Right ventricle myocardium (tissue), 1 donor: ENCODE measurements around the genes VSTM2A and ZNF716.

- PRO-cap, 2 experiments, result no peak in any of the 2 experiments
Measured at GRCh38 chr7:53004828-53005109, 30.7 kb upstream of the POM121L12 start.

GRCh38 chr7:54541788-54542944, at the start of gene VSTM2A:
VSTM2A (plus strand) TSS chr7:54542375.
- PRO-cap, 2 experiments, result no peak in any of the 2 experiments

GRCh38 chr7:54881796-54882044, 122.7 kb upstream of the SEC61G start:
- PRO-cap, 2 experiments, result no peak in any of the 2 experiments

DNA sequence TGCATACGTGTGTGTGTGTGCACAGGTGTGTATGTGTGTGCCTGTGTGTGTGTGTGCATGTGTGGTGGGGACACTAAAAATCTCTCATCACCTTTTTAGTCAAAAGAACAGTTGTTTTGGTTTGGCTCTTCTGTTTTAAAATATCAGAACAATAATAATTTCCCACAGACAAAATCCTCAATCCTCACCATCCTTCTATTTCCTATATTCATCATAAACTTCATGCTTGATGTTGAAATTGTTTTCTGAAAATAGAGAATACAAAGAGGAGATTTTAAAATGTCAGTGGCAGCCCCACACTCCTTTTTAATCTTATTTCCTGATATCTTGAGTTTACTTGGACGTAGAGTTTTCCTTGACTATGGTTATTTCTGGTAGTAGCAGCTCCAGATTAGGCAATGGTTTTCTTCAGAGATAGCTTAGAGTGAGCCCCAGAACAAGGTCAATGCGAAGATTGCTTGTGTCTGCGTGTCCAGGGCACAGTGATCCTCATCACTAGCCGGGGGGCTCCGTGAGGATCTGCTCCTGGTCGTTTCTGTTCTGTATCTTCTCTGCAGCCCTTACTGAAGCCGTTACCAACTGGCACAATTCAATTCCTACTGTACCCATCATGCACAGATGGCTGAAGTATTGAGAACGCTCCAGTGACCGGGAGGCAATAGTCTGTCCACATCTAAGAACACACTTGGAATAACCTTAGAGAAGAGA, 49.4 kb downstream of the EGFR start:
- PRO-cap, 2 experiments, result no peak in any of the 2 experiments

- PRO-cap, 2 experiments, result no peak in any of the 2 experiments
Measured at GRCh38 chr7:55071241-55071946, 52.6 kb downstream of the EGFR start.

DNA sequence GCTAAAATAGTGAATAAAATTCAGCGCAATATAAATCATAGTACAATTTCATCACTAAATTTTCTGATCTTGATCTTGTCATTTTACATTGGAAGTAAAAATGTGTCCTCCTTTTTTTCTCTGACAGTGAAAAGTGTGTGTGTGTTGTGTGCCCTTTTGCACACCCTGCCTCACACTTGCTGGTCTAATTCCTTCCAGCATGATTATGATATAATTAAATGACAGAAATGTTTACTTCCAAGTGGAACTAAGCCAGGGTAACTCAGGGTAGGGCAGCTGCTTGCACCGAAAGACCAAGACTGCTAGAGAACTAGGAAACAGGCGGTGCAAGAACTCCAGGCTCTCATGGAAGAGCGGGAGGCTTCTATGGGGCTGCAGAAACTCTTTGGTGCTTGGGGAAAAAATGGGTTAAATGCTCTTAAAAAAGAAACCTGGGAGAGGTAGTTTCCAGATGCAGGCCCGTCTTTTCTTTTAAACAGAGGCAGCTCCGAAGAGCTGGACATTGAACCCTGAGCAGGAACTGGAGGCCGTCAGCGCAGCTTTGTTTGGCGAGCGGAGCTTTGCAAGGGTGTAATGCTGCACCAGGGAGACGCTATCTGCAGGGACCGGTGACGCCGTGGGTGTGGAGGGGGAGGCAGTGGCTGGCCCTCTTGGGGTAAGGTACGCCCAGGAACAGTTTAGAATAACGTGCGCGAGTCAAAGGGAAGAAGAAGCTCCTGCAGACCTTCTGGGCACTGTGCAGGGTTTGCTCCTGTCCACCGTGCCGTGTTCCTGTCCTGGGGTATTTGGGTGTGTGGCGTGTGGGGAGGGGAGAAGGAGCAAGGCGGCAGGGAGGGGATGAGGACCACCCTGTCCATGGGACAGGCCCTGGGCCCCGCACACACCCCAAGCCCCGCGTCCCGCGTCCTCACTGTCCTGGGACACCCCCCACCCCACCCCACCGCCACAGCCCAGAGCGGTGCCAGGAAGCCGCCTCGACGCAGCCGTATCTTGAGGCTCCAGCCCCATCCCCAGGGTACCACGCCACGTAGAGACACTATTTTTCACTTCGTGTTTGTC, 58.9 kb downstream of the EGFR start:
- PRO-cap, 2 experiments, result no peak in any of the 2 experiments

DNA sequence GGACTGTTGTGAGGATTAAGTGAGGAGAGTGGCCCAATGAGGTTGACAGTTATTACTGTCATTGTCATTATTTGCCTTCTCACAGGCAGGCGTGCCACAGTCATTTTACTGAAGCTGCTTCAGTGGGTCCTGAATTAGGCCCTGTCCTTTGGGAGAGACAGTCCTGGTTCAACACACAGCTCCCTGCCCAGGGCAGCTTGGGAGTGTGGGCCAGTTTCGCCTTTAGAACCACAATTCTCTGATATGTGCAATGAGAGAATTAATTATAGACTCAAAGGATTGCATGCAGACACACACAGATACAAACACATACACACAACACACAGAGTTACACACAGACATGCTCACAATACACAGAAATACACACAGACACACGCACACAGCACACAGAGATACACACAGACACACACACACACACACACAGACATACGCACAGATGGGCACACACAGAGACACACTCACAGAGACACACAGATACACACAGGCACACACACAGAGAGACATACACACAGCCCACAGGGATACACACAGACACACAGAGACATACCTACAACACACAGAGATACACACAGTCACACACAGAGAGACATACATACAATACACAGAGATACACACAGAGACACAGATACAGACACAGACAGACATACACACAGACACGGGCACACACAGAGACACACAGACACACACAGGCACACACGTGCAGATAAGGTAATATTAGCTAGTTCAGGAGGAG, 76.7 kb downstream of the EGFR start:
- PRO-cap, 2 experiments, result no peak in any of the 2 experiments

GRCh38 chr7:55100975-55101573, 82.3 kb downstream of the EGFR start:
- PRO-cap, 2 experiments, result peak in 2 of 2 experiments; most common plus-strand start chr7:55101314 (in 2); most common minus-strand start chr7:55101211 (in 1)

GRCh38 chr7:55210066-55211275, 154.7 kb upstream of the LANCL2 start:
- PRO-cap, 2 experiments, result no peak in any of the 2 experiments

- PRO-cap, 2 experiments, result no peak in any of the 2 experiments
Measured at GRCh38 chr7:55405927-55406335, 40.8 kb downstream of the LANCL2 start.

- PRO-cap, 2 experiments, result no peak in any of the 2 experiments
Measured at GRCh38 chr7:55520487-55521293, 51.6 kb downstream of the VOPP1 start.

DNA sequence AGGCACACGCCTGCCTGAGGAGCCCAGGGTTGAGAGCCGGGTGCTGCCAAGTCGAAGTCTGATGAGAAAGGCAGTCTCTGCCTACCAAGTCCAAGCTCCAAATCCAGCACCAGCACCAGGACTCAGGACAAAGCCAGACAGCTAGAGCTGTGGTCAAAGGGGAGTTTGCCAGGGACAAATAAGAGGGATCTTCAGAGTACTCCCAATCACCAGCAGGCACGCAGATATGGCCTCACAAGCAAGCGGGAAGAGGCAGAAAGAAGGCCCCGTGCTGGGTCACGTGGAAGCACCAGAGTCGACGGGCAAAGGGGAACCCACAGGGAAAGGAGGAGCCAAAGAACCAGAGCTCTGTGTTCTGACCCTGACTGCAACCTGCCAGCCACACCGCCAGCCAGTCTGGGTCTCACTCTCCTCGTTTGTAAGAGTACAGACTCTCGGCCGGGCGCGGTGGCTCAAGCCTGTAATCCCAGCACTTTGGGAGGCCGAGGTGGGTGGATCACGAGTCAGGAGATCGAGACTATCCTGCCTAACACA, 47.5 kb downstream of the VOPP1 start:
- PRO-cap, 2 experiments, result no peak in any of the 2 experiments

DNA sequence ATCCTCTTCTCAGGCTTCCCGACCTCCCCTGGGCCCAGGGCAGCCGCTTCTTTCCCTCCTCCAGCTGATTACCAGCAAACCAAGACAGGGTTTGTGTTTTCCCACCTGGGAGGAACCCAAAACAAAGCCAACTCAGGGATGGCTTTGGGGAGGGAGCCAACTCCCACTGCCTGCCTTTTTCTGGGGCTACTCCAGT, 116.4 kb upstream of the VOPP1 start:
- PRO-cap, 2 experiments, result no peak in any of the 2 experiments

DNA sequence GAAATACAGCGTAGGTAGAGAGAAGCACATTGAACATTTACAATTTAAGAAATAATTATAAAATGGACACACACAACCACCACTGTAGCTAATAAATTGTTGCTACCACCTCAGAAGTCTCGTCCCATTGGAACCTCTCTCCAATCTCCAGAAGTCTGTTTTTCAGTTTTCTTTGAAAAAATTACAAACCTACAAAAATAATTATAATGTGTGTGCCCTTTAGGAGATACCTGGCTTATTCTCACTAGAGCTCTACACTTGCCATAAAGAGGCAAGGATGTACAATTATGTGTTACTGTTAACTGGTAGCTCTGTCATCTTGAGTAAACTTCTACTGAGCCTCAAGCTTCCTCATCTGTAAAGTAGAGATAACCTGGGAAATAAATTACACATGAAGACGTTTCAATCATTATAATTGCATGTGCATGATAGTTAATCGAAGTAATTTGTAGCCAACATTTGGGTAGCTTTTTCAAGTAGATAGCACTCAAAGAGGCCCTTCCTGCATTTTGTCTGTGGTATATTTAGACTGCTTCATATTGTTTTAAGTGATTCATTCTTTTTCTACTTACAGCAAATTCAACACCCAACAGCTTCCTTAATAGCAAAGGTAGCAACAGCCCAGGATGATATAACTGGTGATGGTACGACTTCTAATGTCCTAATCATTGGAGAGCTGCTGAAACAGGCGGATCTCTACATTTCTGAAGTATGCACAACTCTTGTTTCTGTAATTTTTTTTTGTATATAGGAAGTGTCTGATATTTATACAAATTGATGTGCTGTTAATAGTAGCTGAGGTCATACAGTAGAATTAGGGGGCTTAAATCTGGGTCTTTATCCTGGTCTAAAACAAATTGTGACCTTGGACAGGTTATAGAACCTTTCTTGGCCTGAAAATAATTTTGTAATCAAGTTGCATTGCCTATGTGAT, 2.5 kb downstream of the CCT6A start:
- PRO-cap, 2 experiments, result no peak in any of the 2 experiments

- PRO-cap, 2 experiments, result no peak in any of the 2 experiments
Measured at GRCh38 chr7:56057818-56058226, 6.3 kb downstream of the CCT6A start.

DNA sequence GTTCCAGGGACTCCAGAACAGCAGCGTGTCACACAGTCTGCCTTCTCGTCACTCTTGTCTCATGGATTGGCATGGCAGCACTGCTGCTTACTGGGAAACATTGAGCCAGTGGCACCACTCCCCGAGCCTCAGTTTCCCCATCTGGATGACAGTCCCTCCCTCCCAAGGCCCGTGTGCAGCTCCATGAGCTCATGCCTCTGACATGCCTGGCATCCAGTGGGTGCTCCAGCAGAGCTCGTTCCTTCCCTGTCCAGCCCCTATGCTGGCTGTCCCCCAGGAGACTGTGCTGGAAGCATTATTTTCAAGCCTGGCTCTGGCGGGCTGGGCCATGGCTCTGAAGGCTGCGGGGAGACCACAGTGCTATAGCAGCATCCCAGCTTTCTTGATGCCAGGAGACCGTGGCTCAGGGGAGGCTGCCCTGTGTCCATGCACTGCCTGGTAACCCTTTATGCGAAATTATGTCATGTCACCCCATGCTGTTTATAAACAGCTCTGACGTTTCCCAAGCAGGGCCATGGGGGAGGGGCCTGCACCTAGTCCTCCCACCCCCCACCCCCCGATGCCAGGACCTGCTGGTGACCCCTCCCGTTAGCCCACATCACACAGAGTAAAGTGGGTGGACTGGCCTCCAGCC, 106.1 kb upstream of the ZNF716 start:
- PRO-cap, 2 experiments, result peak in 2 of 2 experiments; most common plus-strand start position 298 of the sequence (in 1); most common minus-strand start position 268 of the sequence (in 1)

GRCh38 chr7:57449791-57450372, at the start of gene ZNF716:
ZNF716 (plus strand) TSS chr7:57450177.
- PRO-cap, 2 experiments, result no peak in any of the 2 experiments

GRCh38 chr7:57579335-57580215, 129.6 kb downstream of the ZNF716 start:
- PRO-cap, 2 experiments, result no peak in any of the 2 experiments

DNA sequence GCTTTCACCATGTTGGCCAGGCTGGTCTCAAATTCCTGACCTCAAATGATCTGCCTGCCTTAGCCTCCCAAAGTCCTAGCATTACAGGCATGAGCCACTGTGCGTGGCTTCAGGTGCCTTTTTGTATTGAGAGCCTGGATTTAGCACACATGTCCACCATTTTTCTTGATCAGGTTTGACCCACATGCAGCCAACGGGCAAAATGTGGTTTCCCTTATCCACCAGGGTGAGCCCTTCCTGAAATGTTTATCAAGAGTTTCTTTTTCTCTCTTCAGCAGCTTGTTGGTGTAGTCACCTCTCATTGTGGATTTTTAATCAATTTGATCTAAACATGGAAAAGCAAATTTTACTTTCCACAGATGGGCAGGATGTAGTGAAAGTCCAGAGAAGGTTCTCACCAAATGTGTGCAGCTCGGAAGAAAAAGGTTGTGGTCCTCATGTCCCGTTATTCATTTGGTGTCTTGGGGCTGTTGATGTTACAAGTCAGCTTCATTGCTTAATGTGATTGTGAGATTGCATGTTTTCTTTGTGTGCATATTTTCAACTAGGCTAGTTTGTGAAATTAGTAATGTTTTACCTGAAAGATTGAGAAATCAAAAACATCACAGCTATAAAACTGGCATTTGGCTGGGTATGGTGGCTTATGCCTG, 28.9 kb downstream of the GUSB start:
- PRO-cap, 2 experiments, result no peak in any of the 2 experiments

- PRO-cap, 2 experiments, result no peak in any of the 2 experiments
Measured at GRCh38 chr7:66099028-66099394, 15.6 kb upstream of the CRCP start.